ENCODE measurements around the genes GPX1, RHOA and RNF123.

DNA sequence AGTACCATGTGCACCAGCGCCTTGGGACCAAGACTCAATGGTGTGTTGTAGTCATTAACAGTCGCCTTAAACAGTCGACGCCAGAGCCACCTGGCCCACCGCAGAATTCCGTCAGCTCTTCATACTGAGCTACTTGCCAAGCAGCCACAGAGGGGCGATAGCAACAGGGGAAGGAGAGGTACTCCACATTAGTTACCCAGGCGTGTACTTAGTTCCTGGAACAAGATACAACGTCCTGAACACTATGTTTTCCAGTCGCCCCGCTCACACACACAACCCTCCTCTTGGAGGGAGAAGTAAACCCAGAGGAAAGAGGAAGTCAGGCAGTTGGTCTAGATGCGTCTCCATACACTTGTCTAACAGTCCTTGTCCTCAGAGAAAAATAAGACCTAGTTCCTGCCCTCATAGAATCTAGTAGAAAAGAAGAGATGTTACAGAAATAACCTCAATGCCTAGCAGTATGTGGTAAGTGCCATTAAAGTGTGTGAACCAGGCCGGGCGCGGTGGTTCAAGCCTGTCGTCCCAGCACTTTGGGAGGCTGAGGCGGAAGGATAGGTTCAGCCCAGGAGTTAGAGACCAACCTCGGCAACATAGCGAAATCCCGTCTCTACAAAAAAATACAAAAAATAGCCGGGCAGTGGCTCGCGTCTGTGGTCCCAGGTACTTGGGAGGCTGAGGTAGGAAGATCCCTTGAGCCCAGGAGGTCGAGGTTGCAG is 887 bp upstream of the USP4 start:
- RRBS, result no CpG with 5 or more reads among the region's 24 CpGs

- RRBS, result 2% methylated on average over 17 of the region's 79 CpGs
These were observed at the start of gene GPX1 for GRCh38 chr3:49357483-49358384. GPX1 (minus strand) TSS chr3:49358353.

DNA sequence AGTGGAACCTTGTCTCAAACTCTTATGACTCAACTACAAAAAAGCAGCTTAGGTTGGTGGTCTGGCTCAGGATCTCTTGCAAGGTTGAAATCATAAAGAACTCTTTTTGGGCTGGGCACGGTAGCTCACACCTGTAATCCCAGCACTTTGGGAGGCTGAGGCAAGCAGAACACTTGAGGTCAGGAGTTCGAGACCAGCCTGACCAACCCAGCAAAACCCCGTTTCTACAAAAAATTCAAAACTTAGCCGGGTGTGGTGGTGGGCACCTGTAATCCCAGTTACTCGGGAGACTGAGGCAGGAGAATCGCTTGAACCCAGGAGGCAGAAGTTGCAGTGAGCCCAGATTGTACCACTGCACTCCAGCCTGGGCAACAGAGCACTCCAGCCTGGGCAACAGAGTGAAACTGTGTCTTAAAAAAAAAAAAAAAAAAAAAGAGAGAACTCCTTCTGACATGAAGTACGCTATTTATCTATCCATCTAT is 19.6 kb upstream of the GPX1 start:
- RRBS, result no CpG with 5 or more reads among the region's 7 CpGs

DNA sequence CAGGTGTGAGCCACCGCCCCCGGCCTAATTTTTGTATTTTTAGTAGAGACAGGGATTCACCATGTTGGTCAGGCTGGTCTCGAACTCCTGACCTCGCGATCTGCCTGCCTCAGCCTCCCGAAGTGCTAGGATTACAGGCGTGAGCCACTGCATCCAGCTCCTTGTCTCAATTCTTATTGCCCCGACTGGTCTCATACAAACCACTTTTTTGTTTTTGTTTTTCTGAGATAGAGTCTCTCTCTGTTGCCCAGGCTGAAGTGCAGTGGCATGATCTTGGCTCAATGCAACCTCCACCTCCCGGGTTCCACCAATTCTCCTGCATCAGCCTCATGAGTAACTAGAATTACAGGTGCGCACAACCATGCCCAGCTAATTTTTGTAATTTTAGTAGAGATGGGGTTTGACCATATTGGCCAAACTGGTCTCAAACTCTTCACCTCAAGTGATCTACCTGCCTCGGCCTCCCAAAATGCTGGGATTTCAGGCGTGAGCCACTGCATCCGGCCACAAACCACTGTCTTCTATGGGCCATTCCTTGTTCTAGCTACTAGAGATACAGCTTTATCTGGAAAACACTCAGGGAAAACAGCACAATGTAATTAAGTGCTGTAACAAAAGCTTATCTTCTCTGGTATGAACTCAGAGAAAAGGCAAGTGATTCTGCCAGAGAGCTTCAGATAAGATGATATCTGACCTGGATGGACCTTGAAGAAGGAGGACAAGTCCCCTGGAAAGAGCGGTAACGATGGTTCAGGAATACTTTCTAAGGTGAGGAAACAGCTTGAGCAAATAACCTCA is 17.4 kb downstream of the RHOA start:
- RRBS, result no CpG with 5 or more reads among the region's 15 CpGs

DNA sequence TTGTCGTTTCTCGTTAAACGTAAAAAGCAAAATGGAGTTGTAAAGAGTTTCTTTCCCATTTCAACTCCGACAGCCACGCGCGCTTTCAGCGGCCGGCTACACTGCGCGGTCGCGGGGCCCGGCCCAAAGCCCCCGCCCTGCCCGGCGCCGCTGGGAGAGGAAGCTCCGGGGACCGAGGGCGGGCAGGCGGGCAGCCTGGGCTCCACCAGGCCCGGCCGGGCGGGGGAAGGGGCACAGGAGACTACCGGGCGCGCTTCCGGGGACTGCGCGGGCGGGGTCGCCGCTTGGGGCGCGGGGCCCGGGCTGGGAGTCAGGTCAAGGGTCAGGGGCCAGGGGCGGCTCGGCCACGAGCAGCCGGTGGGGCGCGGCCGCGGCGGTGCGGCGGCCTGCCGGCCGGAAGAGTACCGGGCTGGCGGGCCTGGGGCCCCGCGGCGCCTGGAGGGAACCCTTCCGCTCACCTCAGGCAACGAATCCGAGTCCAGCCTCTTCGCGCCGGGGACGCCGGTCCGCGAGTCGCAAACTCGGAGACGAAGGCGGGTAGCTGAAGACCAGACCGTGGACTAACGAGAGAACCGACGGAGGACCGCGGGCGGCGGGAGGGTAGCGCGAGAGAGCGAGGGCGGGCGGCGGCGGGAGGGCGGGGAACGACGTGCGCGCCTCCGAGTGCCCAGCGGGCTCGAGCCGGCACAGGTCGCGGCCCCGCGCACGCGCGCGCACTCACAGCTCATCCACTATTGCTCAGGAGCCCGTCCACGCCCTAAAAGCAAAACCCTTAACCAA is at the start of gene RHOA:
Gene RHOA (minus strand): TSS at position 615 of the 780 bp plus-strand sequence.
- RRBS, result under 1% methylated on average over 36 of the region's 103 CpGs

DNA sequence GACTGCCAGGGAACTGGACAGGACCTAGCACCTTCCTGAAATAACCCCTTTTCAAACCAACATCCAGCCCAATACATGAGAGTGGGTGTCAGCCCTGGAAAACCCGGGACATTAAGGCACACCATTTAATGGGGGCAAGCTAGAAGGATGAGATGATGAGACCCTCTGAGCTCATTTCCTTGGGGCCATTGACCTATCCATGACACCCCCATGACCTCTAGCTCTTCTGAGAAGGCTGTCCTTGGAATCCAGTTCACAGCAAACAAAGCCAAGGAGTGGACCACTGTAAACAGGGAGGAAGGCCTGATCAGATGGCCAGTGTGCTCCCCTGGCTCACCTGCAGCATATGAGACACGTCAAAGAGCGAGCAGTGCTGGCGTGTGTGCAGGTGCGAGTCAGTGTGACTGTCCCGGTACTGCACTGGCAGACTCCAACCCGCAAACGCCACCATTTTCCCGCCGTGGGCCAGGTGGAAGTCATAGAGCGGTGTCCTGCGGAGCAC is 455 bp downstream of the AMT start:
- RRBS, result no CpG with 5 or more reads among the region's 12 CpGs

DNA sequence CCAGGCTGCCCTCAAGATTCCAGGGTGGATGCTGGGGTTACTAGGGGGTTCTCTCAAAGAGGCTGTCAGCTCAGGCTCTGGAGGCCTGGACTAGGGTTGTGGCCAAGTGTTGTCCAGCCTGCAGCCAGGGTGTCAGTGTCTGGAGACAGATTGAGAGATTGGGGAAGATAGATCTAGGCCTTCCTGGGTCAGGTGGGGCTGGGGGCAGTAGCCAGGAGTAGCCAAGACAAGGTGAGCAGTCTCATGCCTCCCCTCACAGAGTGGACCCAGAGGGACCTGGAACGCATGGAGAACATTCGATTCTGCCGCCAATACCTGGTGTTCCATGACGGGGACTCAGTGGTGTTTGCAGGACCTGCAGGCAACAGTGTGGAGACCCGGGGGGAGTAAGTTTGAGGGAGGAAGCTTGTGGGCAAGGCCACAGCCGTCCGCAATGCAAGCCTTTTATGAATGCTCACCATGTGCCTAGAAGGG is 810 bp downstream of the APEH start:
- RRBS, result no CpG with 5 or more reads among the region's 7 CpGs

DNA sequence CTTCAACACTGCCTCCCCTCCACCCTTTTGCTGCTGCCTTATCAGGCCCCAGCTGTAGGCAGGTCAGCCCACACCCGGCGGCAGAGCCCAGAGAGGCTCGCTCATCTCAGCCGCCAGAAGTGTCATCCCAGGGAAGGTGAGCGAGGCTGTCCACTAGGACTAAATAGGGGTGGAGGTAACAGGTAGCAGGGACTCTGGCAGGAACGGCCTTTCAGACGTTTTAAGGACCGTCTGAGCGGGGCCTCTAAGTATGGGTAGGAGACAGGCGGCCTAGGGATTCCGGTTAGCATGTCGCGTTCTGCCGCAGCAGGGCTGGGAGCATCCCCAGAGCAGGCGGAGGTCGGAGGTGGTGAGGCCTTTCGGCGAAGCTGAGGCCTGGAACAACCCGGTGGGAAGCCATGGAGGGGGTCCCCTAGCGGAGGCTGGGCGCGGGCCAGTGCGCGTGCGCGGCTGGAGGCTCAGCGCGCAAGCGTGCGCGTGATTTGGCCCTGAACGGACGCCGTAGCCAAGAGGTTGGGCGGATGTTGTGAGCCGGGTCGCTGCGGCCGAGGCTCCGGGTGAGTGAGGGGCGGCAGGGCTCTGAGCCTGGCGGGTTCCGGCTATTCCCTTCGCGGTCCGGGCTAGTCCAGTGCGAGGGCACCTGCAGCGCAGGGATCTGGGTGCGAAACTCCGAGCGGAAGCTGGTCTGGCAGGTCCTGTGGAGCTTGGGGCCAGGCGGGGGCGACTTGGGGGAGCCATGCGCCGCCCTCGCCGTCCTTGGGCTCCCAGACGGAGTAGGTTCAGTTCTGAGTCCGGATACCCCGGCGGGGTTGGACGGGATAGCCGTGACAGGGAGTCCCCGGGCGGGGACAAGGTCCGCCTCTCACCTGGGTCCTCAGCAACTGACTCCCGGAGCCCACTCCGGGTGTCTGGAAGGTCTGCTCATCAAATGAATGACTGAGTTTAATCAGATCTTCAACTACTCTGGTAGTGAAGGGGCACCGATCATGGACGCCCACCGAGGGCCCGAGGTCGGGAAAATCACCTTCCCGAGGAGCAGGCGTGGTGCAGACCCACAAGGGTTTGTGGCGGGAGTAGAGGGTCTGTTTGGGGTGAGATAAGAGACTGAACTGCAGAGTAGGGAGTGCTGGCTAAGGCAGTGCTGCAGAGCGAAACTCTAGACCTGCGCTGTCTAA is at the start of gene RNF123:
Gene RNF123 (plus strand): TSS at position 508 of the 1,175 bp plus-strand sequence.
- RRBS, result 2% methylated on average over 2 of the region's 78 CpGs

DNA sequence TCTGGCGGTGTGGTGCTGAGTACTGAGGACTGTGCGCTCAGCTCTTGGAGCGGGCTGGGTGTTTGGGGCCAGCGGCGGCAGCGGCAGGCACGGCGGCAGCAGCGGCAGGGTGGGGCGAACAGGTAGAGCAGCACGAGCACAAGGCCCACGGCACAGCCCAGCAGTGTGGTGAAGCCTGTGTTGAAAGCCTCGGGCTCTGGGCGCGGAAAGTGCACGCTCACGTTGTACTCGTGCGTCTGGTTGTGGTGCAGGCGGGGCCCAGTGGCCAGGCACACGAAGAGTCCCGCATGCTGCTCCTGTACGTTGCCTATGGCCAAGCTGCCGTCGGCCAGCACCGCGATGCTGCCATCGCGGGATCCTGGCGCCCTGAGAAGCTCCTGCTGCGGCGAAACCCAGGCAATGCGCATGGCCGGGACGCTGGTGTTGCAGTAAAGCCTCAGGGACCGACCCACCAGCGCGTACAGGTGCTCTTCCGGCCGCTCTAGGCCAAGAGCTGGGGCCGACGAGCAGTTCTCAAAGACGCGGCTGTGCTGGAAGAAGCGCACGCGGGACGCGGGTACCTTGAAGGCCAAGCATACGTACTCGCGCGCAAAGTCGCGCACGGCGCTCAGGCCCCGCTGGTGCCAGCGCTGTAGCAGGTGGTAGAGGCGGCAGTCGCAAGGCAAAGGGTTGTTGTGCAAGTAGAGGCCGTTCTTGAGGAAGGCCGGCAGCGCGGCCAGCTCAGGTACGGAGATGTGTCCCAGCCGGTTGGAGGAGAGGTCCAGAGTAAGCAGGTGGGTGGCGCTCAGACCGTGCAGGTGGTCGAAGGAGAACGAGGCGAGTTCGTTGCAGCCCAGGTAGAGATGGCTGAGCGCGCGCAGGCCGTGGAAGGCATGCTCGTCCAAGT is 1.1 kb downstream of the AMIGO3 start:
- RRBS, result 98% methylated on average over 6 of the region's 78 CpGs

DNA sequence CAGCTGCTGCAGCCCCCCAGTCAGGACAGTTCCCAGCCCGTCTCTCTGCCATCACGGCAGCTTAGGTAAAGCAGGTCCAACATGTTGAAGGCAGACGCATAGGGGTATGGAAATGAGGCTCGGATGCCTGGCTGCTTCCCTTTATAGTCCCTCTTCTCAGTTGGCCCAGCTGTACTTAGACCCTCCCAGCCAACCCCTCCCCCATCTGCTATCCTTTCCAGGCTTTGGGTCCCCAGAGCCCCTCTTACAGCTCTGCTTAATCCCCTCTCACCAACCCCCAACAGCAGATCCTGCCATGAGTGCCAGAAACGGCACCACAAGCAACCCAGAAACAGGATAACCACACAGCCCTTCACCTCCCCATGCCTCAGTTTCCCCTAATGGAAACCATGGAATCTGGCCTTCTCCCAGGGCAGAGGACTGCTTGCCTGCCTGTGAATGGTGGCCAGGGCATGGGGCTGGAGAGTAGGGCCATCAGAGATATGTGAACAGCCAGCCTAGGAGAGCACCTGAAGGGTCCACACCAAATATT is 1.6 kb downstream of the CAMKV start:
- RRBS, result no CpG with 5 or more reads among the region's 5 CpGs

- RRBS, result no CpG with 5 or more reads among the region's 4 CpGs
These were observed 14.1 kb downstream of the RBM5 start for GRCh38 chr3:50102888-50103146.

GRCh38 chr3:50121116-50121979 is 32.6 kb downstream of the RBM5 start:
- RRBS, result 6% methylated on average over 4 of the region's 12 CpGs

GRCh38 chr3:50207179-50208186 is 2.4 kb downstream of the SLC38A3 start:
- RRBS, result no CpG with 5 or more reads among the region's 19 CpGs

DNA sequence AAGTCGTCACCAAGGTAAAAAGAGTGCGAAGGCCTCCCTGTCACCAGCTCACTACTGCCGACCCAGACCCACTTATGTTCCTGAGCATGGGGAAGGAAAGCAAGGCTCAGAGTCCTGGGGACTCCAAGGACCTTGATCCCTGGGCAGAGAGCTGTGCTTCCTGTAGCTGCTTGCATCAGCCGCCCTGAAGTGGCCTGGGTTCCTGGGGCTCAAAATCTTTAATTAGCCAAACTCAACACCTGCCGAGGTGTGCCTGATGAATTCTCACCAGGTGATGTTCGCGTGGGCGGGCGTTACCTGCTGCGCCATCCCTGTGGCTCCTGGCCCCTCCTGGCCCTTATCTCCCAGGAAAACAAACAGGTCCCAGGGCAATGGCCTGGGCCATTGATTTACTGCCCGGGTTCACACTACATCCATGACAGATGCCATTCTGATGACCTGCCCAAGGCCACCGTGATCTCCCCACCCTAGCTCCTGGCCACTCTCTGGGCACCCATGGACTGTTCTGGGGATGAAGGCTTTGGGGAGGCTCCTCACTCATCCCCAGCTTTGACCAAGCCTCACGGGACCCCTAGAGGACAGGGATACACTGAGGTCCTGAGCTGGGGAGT is 5.5 kb downstream of the SLC38A3 start:
- RRBS, result no CpG with 5 or more reads among the region's 13 CpGs

GRCh38 chr3:50236940-50237568 is 1.1 kb downstream of the GNAI2 start:
- RRBS, result no CpG with 5 or more reads among the region's 10 CpGs

DNA sequence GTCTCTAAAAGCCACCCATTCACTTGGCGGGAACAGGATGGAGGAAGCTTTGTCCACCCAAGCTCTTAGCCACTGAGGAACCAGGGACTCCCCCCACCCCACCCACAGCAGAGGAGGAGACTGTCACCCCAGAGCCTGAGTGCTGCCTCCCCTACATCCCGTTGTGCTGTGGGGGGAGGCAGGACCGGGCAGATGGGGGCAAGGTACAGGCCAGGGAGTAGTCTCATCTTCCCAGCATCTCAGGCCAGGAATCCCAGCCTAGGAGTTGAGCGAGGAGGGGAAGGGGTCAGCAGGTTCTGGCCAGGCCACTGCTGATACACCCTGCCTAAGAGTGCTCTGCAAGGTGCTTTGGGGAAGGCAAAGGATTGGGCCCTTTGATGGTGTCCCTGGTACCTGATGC is 6.1 kb downstream of the GNAI2 start:
- RRBS, result no CpG with 5 or more reads among the region's 4 CpGs

DNA sequence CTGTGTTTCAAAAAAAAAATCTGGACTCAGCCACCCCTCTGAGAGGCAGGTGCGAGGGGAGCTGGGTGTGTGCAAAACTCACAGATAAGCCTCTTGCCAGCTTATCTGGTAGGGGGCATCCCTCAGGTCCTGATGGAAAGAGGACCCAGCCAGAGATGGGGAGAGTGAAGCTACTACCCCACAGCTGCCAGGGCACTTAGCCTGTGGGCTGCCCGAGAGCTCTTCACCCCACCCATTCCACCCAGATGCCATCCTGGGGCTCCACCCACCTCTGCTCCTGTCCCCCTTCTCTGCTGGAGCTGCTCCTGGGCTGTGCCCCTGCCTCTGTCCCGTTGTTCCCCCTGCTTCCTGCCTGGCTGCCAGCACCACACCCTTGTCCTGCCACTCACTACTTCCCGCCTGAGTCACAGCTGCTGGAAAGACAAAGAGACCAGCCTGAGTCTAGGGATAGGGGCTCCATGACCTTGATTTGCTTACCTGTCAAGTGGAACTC is 12.3 kb downstream of the GNAI2 start:
- RRBS, result no CpG with 5 or more reads among the region's 4 CpGs

DNA sequence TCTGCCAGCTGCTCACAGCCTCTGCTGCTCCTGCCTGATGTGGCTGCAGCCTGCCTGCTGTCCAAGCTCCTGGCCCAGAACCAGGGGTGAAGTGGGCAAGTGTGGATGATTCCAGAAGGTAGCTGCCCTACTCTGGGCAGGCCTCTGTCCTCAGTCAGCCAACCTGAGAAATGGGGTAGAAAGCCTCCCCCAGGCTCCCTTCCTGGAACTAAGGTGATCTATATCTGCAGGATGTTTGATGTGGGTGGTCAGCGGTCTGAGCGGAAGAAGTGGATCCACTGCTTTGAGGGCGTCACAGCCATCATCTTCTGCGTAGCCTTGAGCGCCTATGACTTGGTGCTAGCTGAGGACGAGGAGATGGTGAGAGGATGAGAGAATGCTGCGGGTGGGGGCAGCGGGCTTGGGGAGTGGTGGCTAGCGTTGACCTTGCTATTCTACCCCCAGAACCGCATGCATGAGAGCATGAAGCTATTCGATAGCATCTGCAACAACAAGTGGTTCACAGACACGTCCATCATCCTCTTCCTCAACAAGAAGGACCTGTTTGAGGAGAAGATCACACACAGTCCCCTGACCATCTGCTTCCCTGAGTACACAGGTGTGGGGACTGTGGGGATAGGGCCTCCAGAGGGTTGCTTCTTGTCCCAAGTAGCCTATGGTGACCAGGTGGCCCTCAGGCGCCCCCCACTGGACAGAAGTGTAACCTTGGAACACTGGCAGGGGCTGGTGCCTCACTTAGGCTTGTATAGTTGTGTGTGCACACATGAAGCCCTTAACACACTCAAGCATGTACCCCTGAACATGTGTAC is 12.2 kb upstream of the SEMA3B start:
- RRBS, result no CpG with 5 or more reads among the region's 13 CpGs

- RRBS, result 73% methylated on average over 8 of the region's 41 CpGs
These were observed 27.0 kb upstream of the CACNA2D2 start for GRCh38 chr3:50530233-50530989.

DNA sequence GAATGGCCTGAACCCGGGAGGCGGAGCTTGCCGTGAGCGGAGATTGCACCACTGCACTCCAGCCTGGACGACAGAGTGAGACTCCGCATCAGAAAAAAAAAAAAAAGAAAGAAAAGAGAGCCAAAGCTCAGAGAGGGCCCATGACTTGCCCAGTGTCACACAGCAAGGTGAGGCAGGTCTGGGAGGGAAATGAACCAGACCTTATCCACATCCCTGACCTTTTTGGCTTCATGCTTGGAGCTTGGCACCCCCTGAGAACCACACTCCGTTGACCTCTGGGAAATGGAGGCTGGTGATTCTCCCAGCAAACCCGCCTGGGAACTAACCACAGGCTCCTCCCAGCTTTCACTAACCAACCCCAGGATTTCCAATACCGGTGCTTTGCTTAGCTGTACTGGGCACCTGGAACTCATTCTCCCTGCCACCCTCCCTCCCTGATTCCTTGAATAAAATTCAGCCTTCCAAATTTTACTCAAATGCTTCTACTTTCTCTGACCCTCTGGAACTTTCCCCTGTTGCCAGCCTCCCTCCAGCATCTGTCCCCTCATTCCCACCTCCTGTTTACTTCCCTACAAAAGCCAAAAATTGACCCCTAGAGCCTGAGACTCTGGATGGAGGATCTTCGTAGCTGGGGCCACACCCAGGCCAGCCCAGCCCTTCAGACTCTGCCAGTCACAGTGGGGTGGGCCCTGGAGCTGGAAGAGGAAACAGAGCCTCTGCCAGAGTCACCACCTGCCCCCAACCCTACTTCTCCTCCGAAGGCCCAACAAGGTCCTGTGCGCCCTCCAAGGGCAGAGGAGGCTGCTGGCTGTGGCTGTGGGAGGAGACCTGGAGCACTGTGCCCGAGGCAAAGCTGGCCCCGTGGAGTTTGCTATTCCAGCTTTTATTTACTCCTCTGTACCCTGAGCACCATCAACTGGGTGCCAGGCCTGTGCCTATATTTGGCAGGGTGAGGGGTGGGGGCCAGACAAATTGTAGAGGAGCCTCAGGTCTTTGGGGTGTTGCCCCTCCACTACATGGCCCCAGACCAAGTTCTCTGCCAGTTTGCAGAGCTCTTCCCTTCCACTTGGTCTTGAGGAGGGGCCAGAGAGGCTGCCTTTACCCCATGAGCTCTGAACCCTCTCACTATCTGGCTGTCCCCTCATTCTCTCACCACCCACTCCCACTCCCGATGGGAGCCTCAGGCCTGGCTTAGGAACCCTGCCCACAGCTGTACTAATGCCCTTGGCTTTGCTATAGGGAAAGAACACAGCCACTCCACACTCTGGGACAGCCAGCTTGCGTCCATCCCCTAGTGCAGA is 19.1 kb downstream of the CISH start:
- RRBS, result no CpG with 5 or more reads among the region's 16 CpGs